Urinary bladder (tissue), 3 donors: Measurements from ENCODE around the genes MRPS26 and ATRN.

- PRO-cap: no peak
- RAMPAGE, long total RNA: no peak
Measured at GRCh38 chr20:2461594-2461898, 9.0 kb downstream of the SNRPB start.

DNA sequence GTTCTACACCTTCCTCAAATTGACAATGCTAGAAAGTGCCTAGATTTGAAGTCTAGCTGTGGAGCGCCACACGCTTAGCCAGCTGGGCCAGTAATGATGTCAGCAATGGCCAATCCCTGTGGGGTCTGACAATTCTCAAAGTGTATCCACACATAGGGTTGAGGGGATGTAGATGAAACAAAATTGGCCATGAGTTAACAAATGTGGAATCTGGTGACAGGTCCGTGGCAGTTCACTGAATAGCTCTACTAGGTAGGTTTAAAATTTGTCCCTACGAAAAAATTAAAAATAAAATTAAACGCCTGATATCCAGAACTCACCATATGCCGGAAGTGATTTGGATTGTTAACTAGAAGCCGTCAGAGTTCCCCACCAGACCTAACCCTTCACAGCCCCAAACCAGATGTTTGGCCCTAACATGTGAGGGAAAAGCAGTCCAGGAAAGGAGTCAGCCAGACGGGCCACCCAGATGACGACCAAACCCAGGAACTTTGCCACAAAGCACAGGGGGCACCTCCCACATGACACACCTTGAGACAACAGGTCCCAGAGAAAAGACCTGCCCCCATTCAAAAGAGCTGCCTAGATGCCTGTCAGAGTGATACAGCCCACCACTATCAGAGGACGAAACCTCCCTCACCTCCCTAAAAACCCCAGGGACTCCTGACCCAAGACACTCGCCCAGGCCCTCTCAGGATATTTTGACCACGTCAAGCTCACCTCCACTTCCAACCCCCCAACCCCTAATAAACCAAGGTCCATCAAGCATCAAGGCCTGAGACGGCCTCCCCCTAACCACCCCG is 963 bp downstream of the ZNF343 start:
- PRO-cap: no peak
- RAMPAGE, long total RNA: no peak

DNA sequence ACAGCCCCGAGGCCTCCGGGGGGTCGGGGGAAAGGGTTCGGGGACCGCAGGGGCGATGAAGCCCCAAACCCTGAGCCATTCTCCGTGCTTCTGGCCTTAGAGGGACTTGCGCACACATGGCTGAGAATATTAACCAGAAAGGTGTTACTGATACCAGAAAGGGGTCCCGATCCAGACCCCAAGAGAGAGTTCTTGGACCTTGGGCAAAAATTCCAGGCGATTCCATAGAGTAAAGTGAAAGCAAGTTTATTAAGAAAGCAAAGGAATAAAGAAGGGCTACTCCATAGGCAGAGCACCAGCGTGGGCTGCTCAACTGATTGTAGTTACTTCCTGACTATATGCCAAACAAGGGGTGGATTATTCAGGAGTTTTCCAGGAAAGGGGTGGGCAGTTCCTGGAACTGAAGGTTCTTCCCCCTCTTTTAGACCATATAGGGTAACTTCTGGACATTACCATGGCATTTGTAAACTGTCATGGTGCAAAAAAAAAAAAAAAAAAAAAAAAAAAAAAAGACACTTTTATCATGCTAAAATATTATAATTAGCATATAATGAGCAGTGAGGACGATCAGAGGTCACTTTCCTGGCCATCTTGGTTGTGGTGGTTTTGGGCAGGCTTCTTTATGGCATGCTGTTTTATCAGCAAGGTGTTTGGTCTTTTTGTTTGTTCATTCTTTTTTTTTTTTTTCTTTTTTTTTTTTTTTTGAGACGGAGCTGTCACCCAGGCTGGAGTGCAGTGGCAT is 10.8 kb upstream of the TMC2 start:
- PRO-cap: unidirectional peak, minus-strand start at position 315 of the sequence
- RAMPAGE, long total RNA: no peak

GRCh38 chr20:2558062-2558770 is 21.8 kb downstream of the TMC2 start:
- PRO-cap: no peak
- RAMPAGE, long total RNA: no peak

GRCh38 chr20:2872145-2873233 is 792 bp upstream of the PTPRA start:
- PRO-cap: no peak
- RAMPAGE, long total RNA: no peak

DNA sequence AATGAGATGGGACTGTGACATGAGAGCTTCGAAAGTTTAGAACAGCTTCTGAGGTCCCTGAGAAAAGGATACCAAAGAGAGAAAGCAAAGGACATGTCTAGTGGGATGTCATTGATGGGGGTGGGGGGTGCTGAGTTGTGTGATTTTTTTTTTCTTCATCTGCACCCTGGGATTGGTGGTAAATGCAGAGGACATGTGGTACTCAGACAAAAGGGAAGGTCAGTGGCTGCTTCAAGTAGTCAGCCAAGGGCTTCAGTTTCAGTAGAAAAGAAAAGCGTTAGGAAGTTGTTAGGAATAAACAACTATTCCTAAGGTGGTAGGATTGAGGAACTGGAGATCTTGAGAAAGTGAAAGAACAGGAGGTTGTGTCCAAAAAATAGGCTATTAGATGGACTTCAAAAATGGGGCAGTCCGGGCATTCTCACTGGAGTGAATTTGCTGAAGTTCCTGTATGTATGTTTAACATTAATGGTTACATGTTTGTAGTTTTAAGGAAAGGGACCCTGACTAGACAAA is 34.2 kb upstream of the GNRH2 start:
- PRO-cap: no peak
- RAMPAGE, long total RNA: no peak

DNA sequence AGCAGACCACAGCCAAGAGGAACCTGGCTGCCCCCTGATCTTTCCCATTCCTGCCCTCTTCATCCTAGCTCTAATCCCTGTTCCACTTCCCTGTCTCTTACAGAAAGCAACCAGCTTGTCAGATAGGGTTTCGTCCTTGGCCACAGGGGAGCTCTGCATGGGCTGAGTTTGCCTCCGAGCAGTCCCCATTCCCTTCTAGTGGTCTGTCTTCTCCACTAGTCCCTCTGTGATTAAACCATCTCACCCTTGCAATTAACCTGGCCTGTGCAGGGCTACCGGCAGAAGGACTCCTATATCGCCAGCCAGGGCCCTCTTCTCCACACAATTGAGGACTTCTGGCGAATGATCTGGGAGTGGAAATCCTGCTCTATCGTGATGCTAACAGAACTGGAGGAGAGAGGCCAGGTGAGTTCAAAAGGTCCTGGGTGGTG is 16.0 kb upstream of the GNRH2 start:
- PRO-cap: no peak
- RAMPAGE, long total RNA: no peak

- PRO-cap: bidirectional peak, plus-strand start at chr20:3045756, minus-strand start at chr20:3045655; bidirectional peak, plus-strand start at chr20:3046052, minus-strand start at chr20:3045944
- RAMPAGE, long total RNA: no peak
Measured at GRCh38 chr20:3044990-3046152, at the start of gene MRPS26. Gene MRPS26, plus strand, starts transcription at chr20:3046052.

DNA sequence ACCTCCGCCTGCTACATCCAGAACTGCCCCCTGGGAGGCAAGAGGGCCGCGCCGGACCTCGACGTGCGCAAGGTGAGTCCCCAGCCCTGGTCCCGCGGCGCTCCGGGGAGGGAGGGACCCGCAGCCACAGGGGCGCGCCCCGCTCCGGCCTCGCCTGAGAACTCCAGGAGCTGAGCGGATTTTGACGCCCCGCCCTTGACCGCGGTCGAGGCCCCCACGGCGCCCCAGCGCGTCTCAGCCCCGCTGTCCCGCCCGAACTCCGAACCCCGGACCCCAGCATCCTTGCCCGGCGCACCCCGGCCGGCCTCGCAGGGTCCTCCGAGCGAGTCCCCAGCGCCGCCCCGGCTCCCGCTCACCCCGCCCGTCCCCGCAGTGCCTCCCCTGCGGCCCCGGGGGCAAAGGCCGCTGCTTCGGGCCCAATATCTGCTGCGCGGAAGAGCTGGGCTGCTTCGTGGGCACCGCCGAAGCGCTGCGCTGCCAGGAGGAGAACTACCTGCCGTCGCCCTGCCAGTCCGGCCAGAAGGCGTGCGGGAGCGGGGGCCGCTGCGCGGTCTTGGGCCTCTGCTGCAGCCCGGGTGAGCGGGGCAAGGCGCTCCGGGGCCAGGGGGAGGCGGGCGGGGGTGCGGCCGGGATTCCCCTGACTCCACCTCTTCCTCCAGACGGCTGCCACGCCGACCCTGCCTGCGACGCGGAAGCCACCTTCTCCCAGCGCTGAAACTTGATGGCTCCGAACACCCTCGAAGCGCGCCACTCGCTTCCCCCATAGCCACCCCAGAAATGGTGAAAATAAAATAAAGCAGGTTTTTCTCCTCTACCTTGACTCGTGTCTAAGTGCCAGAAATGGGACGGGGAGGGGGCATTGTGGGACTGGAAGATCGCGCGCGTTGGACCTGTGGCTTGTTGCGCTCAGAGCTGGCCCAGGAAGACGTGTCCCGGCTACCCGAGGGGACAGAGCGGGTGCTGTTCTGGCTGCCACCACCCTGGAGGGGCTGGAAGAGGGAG is 585 bp downstream of the OXT start:
- PRO-cap: bidirectional peak, plus-strand start at position 853 of the sequence, minus-strand start at position 563 of the sequence
- RAMPAGE, long total RNA: no peak

DNA sequence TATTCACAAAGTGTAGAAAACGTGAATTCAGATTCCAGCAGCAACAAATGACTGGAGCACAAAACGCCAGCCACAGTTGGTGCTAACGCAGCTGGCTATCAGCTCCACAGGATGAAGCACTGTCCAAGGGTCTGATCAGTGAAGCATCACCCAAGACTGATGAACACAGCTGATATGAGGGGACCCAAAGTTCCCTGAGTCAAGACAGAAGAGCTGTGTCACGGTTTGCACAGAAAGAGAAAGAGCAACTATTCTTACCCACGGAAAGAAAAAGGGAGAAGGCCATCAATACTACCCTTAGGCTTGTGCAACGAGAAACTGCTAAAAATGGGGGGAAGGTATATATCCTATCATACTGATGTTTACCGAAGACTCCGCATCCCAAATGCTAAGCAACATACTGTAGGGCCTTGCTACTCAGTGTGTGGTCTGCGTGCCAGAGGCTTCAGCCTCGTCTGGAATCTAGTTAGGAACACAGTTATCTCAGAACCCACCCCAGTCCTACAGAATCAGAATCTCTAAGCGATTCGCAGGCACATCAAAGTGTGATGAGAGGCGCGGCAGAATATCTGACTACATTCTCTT is 689 bp downstream of the FASTKD5 start:
- PRO-cap: no peak
- RAMPAGE, long total RNA: no peak

GRCh38 chr20:3209879-3210369 is 626 bp downstream of the ITPA start:
- PRO-cap: no peak
- RAMPAGE, long total RNA: no peak

- PRO-cap: no peak
- RAMPAGE, long total RNA: no peak
Measured at GRCh38 chr20:3223286-3223485, 13.9 kb downstream of the ITPA start.

DNA sequence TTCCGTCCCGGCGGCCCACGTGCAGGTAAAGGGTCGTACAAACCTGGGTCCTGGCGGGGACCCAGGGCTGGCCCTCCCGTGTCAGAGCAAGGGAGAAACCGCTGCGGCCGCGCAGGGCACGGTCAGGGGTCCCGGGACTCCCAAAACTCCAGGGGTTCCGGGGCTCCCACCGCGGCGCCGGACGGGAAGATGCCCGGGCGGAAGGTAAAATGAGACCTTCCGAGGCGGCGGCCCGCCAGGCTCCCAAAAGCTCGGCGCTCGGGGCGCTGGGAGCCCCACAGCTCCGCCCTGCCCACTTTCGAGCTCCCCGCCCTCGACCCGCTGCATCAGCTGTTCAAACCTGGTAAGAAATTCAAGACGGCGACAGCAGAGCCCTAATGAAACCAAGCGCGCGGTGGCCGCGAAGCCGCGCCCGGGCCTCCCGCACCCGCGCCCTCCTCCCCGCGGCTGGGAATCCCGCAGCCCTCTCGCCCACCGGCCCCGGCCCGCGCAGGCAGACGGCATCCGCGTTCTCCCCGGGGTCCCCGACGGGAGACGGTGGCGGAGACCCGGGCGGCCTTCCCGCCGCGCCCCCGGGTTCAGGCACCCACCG is 389 bp downstream of the SLC4A11 start:
- PRO-cap: no peak
- RAMPAGE, long total RNA: no peak

- PRO-cap: no peak
- RAMPAGE, long total RNA: no peak
Measured at GRCh38 chr20:3248649-3249054, 9.7 kb upstream of the SLC4A11 start.

DNA sequence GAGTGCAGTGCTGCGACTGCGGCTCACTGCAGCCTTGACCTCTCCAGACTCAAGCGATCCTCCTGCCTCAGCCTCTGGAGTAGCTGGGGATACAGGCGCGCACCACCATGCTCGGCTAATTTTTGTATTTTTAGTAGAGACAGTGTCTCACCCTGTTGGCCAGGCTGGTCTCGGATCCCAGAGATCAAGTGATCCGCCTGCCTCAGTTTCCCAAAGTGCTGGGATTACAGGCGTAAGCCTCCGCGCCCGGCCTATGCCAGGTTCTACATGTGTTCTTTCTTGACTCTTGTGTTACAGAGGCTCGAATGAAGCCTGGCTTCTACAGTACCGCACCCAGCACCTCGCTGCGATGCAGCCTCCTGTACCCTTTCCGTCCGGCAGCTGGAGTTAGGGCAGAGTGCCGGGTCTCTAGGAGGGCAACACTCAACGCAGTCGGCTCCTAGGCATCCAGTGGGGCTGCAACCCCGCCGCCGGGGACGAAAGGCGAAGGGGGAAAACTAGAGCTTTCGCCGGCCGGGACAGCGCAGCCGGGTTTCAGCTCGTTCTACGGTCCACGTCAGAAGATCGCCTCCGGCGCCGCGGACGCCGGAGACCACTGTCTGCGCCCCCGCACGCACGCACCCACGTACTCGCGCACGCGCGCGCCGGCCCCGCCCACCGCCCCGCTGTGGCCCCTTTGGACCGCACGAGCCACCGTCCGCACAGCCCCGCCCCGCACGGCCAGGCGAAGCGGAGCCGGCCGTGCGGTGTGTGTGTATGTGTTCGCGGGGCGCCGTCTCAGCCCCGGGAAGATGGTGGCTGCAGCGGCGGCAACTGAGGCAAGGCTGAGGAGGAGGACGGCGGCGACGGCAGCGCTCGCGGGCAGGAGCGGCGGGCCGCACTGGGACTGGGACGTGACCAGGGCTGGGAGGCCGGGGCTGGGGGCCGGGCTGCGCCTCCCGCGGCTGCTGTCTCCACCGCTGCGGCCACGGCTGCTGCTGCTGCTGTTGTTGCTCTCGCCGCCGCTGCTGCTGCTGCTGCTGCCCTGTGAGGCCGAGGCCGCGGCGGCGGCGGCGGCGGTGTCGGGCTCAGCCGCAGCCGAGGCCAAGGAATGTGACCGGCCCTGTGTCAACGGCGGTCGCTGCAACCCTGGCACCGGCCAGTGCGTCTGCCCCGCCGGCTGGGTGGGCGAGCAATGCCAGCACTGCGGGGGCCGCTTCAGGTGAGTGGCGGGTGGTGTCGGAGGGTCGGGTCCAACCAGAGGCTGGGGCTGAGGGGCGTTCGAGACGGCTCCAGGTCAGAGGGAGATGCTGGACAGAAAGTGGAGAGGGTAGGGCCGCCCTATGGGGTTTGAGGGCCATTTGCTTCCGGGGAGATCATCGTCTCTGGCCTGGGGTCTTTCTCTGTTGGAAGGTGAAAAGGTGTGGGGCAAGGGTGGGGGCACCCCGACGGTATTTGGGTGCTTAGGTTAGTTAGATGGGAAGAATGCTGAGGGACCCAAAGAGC is at the start of gene ATRN:
Gene ATRN (plus strand): TSS at position 702 of the 1,485 bp plus-strand sequence.
- PRO-cap: bidirectional peak, plus-strand start at position 715 of the sequence, minus-strand start at position 597 of the sequence
- RAMPAGE, long total RNA: no peak

DNA sequence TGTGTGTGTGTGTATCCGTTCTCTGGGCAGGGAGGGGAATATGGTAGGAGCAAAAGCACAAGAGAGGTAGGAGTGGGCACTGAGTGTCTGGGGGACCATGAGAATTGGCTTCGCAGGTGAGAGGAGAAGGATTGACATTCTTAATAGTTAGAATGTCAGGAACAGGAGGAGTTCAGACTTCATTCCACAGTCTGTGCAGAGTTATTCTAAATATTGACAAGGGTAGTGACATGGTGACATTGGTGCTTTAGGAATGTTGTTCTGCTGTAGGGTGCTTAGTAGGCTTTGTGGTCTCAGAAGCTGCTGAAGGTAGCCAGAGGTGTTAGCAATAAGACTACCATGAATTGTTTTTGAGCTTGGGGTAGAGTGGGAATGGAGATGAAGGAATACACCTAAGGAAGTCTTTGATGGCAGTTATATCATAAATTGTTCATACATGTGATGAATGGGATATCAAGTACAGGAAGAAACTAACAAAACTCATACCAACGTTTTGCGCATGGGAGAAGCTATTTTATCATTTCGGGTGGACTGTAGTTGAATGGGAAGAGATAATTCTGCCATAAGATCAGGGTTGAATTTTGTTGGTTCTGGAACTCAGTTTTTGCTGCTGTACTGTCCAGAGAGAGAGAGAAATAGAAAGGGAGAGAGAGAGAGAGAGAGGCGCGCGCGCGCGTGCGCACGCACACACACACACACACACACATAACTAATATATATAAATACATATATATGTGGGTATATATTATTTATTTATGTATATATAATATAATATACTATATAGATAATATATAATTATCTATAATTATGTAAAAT is 21.6 kb downstream of the ATRN start:
- PRO-cap: no peak
- RAMPAGE, long total RNA: no peak

- PRO-cap: no peak
- RAMPAGE, long total RNA: no peak
Measured at GRCh38 chr20:3649710-3650165, 13.5 kb downstream of the GFRA4 start.

DNA sequence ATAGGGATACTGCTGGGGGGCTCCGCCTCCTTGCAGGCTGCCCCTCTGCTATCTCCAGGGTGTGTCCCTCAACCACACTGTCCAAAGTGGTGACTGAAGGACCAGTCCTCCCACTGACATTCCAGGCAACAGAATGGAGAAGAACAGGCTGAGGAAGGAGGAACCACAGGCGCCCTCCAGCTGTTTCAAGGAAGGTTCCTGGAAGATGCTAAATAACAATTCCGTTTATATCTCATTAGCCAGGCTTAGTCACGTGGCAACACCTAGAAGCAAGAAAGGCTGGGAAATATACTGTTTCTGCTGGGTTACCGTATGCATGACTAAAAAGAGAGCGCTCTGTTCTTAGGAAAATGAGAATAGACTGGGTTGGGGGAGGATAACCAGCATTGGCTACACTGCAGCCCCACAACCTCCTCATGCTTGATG is 4.8 kb upstream of the HSPA12B start:
- PRO-cap: no peak
- RAMPAGE, long total RNA: no peak

DNA sequence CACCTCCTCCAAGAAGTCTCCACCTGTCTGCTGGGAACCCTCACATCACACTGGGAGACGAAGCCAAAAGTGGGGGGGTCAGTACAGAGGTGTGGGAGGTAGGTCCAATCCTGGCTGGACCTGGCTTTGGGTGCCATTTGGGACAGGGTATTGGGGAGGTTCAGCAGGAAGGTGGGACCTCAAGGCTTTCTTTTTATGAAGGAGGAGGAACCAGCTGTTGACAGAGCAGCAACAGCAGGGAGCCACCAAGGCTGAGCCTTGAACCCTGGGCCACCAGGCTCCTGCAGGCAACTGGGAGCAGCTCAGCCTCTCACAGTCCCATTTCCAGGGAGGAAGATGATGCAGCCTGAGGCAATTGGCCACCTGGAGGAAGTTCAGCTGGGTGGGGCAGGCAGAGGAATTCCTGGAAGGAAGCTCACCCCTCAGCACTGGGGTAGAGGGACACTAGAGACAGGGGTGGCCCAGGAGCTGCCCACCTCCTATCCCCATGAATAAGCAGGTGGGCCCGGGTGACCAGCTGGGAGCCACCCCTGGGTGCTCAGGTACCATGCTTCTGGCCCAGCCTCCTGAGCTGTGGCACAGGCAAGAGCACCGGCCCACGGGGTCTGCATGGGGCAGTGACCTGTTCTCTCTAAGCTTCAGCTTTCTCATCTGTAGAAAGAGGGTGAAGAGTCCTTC is 3.7 kb upstream of the HSPA12B start:
- PRO-cap: no peak
- RAMPAGE, long total RNA: no peak

DNA sequence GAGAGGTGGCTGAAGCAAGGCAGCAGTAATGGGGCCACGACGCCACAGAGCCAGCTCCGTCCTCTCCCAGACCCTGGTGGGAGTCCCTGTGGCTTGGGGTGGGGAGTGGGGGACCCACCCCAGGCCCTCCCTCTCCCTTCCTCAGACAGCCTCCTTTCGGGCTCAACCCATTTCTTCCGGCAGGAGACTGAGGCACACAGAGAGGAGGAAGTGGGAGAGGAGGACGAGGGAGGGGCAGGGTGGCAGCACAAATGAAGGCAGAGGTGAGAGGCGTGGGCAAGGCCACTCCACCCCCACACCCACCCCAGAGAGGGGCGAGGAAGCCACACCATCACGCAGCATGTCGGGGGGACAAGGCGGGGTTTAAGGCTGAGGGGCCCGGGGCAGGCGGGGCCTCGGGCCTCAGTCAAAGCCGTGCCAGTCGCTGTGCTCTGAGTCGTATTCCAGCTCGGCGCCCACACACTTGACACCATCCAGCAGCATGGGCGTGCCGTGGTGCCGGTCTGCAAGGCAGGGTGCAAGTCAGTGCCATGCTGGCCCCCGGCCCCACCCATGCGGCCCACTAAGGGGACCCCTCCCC is 13.8 kb downstream of the ADISSP start:
- PRO-cap: no peak
- RAMPAGE, long total RNA: no peak